Metastatic Liver Carcinoma in the Adrenal Gland (tissue), 2 donors: ENCODE measurements around a stretch of chr21.

DNA sequence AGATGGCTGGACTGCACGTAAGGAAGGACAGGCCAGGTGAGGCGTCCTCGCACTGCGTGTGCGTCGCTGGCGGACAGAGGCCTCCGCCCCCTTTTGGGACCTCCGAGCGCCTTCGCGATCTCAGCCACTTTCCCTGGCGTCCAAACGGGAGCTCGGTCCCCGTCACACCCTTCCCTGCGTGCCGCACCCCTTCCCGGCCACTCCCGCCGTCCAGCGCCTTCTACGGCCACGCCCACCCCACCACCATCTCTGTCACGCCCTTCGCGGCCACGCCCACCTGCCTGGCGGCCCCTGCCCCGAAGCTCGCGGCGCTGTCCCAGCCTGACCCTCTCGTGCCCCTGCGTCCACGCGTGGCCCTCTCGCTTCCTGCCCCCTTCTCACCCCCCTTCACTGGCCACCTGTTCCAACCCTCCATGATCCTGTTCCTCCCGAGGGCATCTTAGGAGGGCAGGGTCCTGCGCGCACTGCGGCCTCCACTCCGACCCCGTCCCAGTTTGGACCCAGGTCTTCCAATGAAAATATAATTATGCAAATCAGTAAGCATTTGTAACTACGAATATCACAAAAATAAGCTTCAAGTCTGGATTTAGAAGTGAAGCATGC is 414 bp downstream of the PRMT2 start:
- PRO-cap, 2 experiments = peak in 1 of 2 experiments; most common minus-strand start position 135 of the sequence (in 1)

DNA sequence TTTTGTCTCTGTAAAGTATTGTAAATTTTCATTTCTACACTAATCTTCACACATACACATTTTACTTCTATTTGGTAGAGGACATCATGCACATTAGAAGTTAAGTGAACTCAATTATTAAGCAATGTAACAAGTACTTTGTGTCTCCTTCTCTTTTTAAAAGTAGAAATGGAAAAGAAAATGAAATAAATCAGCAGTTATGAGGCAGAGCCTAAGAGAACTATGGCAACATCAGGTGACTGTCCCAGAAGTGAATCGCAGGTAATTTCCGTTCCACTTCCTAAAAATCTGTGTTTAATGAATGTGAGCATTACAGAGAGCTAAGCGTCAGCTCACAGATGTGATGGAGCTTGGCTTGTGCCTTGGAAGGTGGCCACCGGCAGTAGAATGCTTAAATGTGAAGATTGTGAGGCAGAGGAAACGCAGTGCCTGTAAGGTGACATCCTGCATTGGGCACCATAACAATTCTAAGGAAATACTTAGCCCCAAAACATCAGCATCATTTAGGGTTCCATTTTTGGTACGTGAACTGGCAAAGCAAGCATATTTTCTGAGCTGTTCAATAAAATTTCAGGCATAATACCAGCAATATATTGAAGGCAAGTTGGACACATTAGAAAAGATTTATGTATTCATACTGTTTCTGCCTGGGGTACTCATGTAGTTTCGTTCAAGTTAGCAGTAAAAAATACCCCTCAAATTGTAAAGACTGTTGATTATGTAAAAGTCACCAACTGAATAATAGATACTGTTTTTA is 1.4 kb downstream of the PRMT2 start:
- PRO-cap, 2 experiments = no peak in any of the 2 experiments